Peritoneum (tissue), 1 donor: Measurements from ENCODE around the gene SH2D6.

- PRO-cap: no peak
Observed at GRCh38 chr2:74865248-74865643, 31.3 kb downstream of the HK2 start.

DNA sequence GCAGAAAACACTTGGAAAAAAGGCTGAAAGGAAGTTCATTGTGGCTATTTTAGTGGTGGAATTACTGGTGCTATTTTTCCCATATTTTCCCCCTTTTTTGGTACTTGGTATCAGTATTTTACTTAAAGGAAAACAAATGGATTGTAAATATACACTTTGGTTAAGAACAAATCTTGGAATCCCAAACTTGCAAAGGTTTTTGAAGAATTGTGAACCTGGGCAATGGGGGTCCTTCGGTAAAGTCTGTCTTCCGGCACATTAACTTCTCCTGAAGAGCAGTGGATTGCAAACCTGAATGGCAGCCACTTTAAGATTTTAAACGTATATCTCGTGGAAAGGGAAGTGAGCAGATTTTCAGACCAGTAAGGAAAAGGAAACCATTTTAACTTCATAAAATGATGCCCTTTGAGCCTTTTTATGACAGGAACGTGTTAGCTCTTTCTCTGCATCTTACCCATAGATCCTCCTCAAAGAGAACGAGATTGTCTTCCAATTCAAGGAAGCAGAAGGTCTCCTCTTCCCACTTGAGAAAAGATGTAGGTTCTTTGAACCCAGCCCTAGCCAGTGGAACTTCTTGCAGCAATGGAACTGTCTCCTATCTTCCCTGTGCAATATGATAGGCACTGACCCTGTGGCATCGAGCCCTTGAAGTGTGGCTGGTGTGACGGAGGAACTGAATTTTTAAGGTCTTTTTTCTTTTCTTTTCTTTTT is 35.5 kb downstream of the HK2 start:
- PRO-cap: no peak

GRCh38 chr2:74873871-74874614 is 40.1 kb downstream of the HK2 start:
- PRO-cap: no peak

DNA sequence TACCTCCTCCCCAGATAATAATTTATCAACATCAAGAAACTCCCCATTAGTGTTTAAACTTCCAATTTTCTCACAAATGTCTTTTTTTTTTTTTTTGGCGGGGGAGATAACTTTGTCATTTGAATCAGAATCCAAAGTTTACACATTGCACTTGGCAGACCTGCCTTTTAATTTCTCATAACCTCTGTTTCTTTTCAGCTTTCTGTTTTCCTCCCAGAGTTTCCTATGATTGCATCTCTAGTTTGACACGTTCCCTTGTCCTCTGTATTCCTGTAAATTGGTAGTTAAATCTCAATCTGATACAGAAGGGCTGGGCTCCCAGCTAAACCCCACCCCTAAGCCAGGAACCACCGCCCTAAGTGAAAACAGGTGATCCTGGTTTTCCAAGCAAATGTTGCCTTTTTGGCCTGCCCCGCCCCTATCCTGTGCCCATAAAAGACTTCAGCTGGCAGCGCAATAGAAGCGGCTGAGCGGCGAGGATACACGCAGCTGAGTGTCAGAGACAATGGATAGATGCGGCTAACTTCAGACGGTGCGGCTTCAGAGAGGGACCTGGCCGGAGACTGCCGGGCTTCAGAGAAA is 49.9 kb upstream of the POLE4 start:
- PRO-cap: no peak

DNA sequence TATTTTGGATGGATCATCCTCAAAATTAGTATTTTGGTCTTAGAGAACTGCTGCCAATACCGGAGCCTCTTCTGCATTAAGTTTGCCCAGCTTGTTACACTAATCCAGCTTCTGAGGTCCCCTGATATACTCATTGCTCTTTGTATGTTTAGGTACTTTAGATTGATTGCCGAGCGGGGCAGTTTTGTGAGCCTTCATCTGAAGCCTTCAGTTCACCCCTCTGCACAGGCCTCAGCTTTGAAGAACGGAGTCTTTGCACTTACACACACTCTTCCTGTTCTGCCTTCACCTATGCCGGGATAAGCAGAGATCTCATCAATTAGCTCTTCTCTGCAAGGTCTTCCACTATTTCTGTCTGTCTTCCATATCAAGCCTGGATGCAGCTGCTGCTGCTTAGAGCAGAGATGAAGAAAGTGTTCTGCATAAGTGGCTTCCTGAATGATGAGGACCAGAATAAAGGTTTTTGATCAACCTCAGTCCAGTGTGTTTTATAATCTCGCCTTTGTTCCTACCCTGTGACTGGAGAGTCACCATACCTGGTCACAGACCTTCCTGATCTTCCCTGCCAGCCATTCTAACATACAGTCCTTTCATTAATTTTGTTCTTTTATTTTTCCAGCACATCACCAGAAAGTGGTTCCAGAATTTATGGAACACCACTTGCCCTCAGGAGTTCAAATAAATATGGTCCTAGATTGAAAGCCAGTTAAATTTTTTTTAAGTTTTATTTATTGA is 11.0 kb downstream of the POLE4 start:
- PRO-cap: no peak

GRCh38 chr2:75516354-75516862 is 44.3 kb downstream of the EVA1A start:
- PRO-cap: no peak

DNA sequence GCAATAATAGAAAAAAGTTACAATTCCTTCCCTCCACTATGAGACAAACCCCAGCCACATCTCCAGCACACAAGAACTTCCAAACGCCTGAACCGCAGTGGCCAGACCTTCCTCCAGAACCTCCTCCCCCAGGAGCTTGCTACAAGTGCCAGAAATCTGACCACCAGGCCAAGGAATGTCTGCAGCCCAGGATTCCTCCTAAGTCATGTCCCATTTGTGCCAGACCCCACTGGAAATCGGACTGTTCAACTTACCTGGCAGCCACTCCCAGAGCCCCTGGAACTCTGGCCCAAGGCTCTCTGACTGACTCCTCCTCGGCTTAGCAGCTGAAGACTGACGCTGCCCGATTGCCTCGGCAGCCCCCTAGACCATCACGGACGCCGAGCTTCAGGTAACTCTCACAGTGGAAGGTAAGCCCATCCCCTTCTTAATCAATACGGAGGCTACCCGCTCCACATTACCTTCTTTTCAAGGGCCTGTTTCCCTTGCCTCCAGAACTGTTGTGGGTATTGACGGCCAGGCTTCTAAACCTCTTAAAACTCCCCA is 431.6 kb downstream of the LRRTM4 start:
- PRO-cap: no peak

DNA sequence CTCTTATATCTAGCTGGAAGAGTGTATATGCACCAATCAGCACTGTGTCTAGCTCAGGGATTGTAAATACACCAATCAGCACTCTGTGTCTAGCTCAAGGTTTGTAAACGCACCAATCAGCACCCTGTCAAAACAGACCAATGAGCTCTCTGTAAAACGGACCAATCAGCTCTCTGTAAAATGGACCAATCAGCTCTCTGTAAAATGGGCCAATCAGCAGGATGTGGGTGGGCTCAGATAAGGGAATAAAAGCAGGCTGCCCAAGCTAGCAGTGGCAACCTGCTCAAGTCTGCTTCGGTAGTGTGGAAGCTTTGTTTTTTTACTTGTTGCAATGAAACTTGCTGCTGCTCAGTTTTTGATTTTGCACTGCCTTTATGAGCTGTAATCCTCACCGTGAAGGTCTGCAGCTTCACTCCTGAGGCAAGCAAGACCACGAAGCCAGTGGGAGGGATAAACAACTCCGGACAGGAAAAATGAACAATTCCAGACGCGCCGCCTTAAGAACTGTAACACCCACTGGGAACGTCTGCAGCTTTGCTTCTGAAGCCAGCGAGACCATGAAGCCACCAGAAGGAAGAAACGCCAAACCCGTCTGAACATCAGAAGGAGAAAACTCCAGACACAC is 245.9 kb upstream of the REG3G start:
- PRO-cap: no peak

GRCh38 chr2:80520295-80520693 is 215.7 kb upstream of the LRRTM1 start:
- PRO-cap: no peak

- PRO-cap: no peak
Observed at GRCh38 chr2:81015765-81016158, 711.2 kb upstream of the LRRTM1 start.

GRCh38 chr2:81481875-81482468 is 1177.4 kb upstream of the LRRTM1 start:
- PRO-cap: no peak

DNA sequence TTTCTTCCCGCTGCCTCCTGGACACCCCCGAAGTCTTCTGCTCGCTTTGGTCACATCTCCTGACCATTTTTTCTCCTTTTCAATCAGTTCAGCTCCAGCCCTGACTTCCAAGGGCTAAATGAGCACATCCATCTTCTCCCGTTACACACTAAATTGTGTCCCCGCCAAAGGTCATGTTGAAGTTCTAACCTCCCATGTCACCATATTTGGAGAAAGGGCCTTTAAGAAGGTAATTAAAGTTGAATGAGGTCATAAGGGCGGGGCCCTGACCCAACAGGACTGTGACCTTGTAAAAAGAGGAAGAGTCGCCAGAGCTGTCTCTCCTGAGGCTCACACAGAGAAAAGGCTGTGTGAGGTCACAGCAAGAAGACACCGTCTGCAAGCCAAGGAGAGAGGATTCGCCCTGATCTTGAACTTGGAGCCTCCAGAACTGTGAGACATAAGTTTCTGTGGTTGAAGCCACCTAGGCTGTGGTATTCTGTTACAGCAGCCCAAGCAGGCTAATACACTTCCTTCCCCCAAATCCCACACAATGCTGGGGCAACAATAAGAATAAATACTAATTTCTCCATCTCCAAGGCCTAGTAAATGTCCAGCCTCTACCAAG is 24.1 kb downstream of the TRABD2A start:
- PRO-cap: no peak

DNA sequence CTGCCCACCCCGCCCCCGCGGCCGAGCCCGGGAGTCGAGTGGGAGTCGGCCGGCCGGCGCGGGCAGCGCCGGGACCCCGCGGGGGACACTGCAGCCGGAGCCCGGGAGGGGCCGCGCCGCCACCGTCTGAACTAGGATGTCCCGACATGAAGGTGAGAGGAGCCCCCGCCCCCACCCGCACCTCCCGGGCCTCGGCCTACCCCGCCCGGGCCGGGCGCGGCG is 266 bp downstream of the KCMF1 start:
- PRO-cap: no peak

DNA sequence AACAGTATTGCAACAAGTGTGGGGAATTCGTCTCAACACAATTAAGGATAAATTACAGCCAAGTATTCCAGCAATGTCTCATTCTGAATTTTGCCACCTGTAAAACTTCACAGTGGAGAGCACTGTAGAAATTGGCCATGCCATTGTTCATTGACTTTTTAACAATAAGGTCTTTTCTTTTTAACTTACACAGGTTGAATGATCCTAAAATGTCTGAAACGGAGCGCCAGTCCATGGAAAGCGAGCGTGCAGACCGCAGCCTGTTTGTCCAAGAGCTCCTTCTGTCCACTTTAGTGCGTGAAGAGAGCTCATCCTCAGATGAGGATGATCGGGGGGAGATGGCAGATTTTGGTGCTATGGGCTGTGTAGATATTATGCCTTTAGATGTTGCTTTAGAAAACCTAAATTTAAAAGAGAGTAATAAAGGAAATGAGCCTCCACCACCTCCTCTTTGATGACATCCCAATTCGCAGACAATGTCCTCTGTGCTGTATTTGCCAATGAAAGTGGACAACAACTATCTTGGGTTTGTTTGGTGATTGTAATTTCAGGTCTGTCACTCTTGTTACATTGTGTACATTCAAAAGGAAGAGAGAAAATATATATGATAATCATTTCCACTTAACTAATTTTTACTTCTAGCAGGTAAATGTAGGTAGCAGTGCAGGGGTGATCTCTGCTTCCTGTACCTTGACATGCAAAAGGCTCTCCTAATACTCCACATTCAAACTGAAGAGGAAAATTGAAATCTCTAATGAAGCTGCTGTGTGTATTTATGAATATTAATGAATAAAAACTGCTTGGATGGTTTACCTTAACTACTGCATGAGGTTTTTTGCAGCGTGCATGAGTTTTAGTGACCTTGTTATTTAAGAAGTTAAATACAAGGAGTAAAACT is 80.0 kb upstream of the TCF7L1 start:
- PRO-cap: no peak

- PRO-cap: no peak
Observed at GRCh38 chr2:85139295-85140351, 6.4 kb downstream of the TCF7L1 start.

GRCh38 chr2:85307379-85308175 is 20.2 kb downstream of the TGOLN2 start:
- PRO-cap: no peak

DNA sequence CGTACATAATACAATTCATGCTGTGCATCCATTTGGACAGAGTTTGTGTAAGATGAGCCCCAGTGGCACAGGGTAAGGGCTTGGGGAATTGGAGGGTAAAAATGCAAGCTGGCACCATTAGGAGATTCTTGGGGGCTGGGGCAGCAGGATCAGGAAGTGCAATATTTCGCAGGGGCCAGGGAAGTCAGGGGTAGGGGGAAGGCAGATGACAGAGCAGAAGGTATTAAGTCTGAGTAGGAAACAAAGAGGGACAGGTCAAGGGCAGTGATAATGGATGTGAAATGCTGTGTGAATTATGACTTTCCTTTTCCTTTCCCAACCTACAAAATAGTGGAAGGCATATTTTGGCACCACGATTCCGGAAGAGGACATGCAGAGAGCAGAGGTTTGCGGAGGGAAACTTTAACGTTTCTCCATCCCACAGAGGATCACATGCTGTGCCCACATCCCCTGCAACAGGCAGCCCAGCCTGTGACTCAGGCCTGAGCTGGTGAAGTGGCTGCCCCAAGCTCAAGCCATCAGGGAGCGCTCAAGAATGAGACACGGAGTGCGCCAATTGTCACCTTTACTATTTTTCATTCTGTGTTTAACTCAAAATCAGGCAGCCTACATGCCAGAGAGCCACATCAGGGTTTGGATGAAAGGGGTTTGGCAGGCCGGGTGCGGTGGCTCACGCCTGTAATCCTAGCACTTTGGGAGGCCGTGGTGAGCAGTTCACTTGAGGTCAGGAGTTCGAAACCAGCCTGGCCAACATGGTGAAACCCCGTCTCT is 4.6 kb downstream of the CAPG start:
- PRO-cap: no peak

GRCh38 chr2:85414735-85415196 is 3.7 kb upstream of the SH2D6 start:
- PRO-cap: no peak

DNA sequence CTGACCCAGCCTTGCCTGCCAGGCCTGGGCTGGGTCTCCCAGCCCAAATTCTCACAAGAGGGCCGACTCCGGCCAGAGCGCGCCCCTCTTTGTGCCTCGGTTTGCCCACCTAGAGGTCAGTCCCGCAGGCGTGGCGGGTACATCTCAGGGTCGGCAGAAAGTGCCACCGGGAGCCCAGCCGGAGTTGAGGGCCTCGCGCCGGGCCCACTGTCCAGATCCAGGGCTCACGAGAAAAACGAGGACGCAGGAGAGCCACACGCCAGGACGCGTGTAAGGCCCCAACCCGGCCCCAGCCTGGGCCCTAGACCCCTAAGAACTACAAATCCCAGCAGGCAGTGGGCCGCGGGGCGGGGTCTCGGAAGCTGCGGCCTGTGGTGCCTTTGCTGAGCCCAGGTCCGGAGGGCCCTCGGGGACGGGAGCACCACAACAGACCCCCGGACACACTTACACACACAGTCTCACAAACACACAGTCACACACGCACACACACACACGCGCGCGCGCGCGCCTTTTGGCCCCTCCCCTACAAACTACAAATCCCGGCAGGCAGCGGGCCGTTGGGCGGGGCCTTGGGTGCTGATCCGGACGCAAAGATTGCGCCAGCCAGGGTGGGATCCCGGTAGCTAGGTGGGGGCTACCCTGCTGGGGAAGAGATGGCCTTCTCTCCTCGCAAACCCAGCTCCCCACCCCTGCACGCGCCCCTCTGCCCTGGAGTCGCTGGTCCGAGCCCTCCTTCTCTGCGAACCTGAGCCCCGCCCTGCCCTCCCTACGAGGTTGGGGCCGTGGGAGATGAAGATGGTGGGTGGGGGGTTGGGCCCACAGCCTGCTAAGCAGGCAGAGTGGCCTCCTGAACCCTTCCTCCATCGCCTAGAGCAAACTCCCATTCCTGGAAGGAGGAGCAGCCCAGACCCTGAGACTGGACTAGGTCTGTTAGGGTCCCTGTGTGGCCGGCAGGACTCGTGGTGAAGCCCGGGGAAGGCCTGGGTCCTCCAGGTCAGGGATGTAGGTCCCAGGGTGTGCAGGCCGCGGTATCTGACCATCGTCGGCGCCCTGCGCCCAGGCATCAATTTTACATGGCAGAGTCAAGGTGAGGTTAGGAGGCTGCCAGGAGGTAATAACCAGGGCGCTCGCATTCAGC is at the start of gene SH2D6:
Gene SH2D6 (plus strand): TSS at position 557 of the 1,138 bp plus-strand sequence.
- PRO-cap: bidirectional peak, plus-strand start at position 392 of the sequence, minus-strand start at position 264 of the sequence

DNA sequence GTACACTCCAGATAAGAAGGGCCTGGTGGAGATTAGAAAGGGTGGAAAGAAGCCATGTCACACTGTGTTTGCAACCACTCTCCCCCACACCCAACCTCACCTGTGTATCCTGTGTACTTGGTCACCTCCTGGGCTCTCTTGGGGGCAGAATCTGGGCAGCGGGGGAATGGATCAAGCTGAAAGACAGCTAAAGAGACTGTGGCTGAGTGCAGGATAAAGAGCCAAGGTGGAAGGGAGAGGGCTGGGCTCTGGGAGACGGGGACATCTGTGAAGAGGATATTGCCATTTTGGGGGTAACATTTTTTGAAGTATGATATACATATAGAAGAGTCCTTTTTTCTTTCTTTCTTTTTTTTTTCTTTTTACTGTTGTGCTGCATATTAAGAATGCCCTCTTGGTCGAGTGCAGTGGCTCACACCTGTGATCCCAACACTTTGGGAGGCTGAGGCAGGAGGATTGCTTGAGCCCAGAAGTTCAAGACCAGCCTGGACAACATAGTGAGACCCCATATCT is 3.4 kb downstream of the SH2D6 start:
- PRO-cap: no peak